Prostate gland (tissue), 2 donors: ENCODE measurements around the genes ARMCX2, BEX1, NXF3, RAB40A, TCEAL1 and TMEM31.

DNA sequence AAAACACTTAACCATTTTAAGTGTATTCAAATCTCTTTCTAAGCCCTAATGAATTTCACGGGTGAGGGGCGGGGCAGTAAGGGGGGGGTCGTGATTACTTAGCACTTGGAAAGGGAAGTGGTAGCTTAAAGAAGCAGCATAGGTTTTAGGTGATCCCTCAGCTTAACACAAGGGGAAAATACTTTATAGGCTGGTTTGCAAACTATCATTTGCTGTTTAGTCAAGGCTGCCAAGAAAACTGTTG lies 8.7 kb downstream of the TNMD start:
- PRO-cap, result no peak
- RAMPAGE, long total RNA, 2 experiments, result no peak in any of the 2 experiments

- PRO-cap, result no peak
- RAMPAGE, long total RNA, 2 experiments, result no peak in any of the 2 experiments
Measured at GRCh38 chrX:100646961-100647478, 3.0 kb downstream of the SRPX2 start.

GRCh38 chrX:100743128-100743698 lies 11.3 kb upstream of the SYTL4 start:
- PRO-cap, result no peak
- RAMPAGE, long total RNA, 2 experiments, result no peak in any of the 2 experiments

GRCh38 chrX:100874420-100874957 lies 330 bp upstream of the NOX1 start:
- PRO-cap, result no peak
- RAMPAGE, long total RNA, 2 experiments, result no peak in any of the 2 experiments

DNA sequence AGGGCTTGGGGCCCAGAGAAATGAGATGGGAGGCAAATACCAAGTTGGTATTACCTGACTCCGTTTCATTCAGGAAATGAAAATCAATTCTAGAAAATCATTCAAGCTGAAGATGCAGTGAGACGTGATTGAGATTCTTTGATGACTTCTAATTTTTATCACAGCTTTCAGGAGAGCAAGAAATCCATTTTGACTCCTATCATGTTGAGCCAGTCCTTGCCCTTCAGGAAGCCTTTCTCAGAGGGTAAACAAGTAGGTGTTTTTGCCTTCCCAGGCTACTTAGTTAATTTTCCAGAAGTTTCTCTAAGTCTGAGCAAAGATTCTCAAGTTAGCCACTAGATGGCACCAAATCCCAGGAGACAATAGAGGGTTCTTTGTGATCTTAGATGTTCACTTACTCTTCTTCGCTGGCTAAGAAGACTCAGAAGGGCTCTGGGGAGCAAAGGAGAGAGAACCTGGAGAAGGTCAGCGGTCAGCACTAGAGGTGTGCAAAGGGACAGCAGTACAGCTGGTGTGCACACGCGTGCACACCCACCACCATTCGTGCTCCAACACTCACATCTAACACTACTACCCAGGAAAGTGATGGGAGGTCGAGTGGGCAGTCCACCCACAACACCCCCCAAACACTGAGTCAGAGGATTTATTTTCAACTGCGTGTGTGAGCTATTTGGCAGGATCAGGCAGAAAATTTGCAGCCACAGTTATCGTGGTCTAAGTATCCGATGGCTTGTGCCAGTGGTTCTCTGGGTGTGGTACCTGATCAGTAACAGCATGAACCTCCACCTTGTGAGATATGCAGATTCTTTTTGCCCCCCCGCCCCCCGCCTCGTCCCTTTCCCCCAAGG lies 7.5 kb downstream of the HNRNPH2 start:
- PRO-cap, result bidirectional peak, plus-strand start at position 424 of the sequence, minus-strand start at position 239 of the sequence
- RAMPAGE, long total RNA, 2 experiments, result no peak in any of the 2 experiments

- PRO-cap, result unidirectional peak, plus-strand start at chrX:101658802
- RAMPAGE, long total RNA, 2 experiments, result no peak in any of the 2 experiments
Measured at GRCh38 chrX:101658262-101659003, 1.2 kb downstream of the ARMCX2 start.

GRCh38 chrX:101659004-101660316 lies at the start of gene ARMCX2:
Gene ARMCX2 (minus strand): TSS chrX:101659850.
- PRO-cap, result unidirectional peak, minus-strand start at chrX:101659850; unidirectional peak, minus-strand start at chrX:101659901
- RAMPAGE, long total RNA, 2 experiments, result start-site peak on the minus strand in 2 of 2 experiments, at chrX:101659848-101659853 at its widest, 84 to 398 reads per replicate

DNA sequence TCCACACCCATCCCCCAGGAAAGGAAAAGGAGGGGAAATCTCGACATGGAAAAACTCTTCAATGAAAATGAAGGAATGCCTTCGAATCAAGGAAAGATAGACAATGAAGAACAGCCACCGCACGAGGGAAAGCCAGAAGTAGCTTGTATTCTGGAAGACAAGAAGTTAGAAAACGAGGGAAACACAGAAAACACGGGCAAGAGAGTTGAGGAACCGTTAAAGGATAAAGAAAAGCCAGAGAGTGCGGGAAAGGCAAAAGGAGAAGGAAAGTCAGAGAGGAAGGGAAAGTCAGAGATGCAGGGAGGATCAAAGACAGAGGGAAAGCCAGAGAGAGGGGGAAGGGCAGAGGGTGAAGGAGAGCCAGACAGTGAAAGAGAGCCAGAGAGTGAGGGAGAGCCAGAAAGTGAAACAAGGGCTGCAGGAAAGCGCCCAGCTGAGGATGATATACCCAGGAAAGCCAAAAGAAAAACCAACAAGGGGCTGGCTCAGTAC lies 1.4 kb downstream of the TCEAL2 start:
- PRO-cap, result no peak
- RAMPAGE, long total RNA, 2 experiments, result no peak in any of the 2 experiments

DNA sequence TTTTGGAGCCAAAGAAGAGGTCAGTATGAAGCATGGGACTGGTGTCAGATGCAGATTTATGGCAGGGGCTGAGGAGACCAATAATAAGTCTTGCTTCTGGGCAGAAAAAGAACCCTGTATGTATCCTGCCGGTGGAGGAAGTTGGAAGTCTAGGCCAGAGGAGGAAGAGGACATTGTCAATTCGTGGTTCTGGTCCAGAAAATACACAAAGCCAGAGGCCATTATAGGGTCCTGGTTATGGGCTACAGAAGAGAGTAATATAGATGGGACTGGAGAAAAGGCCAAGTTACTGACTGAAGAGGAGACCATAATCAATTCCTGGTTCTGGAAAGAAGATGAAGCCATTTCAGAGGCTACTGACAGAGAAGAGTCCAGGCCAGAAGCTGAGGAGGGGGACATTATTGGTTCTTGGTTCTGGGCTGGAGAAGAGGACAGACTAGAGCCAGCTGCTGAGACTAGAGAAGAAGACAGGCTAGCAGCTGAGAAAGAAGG lies 4.6 kb downstream of the GPRASP1 start:
- PRO-cap, result no peak
- RAMPAGE, long total RNA, 2 experiments, result no peak in any of the 2 experiments

GRCh38 chrX:102745585-102746845 lies 25.5 kb downstream of the GPRASP3 start:
- PRO-cap, result no peak
- RAMPAGE, long total RNA, 2 experiments, result no peak in any of the 2 experiments

- PRO-cap, result unidirectional peak, minus-strand start at chrX:103064132; unidirectional peak, minus-strand start at chrX:103064171
- RAMPAGE, long total RNA, 2 experiments, result start-site peak on the minus strand in 2 of 2 experiments, at chrX:103064117-103064194 at its widest, 97 to 3,042 reads per replicate
Measured at GRCh38 chrX:103063451-103064632, at the start of gene BEX1. Gene BEX1 (minus strand): TSS chrX:103064171.

GRCh38 chrX:103092950-103093608 lies at the start of gene NXF3:
Gene NXF3 (minus strand): TSS chrX:103093143.
- PRO-cap, result no peak
- RAMPAGE, long total RNA, 2 experiments, result start-site peak on the minus strand in 1 of 2 experiments, at chrX:103093094-103093141 at its widest, 731 reads per replicate

GRCh38 chrX:103519430-103519871 lies at the start of gene RAB40A:
Gene RAB40A (minus strand): TSS chrX:103519489.
- PRO-cap, result no peak
- RAMPAGE, long total RNA, 2 experiments, result no peak in any of the 2 experiments

- PRO-cap, result bidirectional peak, plus-strand start at chrX:103628701, minus-strand start at chrX:103628655; bidirectional peak, plus-strand start at chrX:103628928, minus-strand start at chrX:103628878
- RAMPAGE, long total RNA, 2 experiments, result no peak in any of the 2 experiments
Measured at GRCh38 chrX:103628342-103629216, at the start of gene TCEAL1. Gene TCEAL1 (plus strand): TSS chrX:103628975.

DNA sequence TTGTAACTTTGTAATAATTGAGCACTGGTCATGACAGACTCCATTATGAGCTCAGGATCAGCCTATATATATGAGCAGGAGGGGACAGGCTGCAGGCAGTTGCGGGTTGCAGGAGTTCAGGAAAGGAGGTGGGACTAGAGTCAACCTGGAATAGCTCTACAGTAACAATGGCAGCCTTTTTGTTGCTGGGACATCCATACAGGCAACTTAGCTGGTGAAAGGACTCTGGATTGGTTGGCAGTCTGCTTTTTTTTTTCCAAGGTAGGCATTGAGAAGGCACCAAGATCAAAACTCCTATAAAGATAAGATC lies at the start of gene TMEM31:
TMEM31 (plus strand) TSS at position 94 of the 310 bp plus-strand sequence.
- PRO-cap, result no peak
- RAMPAGE, long total RNA, 2 experiments, result no peak in any of the 2 experiments

GRCh38 chrX:103919372-103919882 lies 43.0 kb upstream of the TMSB15B start:
- PRO-cap, result unidirectional peak, minus-strand start at chrX:103919552
- RAMPAGE, long total RNA, 2 experiments, result no peak in any of the 2 experiments

- PRO-cap, result no peak
- RAMPAGE, long total RNA, 2 experiments, result no peak in any of the 2 experiments
Measured at GRCh38 chrX:104113139-104113848, 971 bp downstream of the ZCCHC18 start.

DNA sequence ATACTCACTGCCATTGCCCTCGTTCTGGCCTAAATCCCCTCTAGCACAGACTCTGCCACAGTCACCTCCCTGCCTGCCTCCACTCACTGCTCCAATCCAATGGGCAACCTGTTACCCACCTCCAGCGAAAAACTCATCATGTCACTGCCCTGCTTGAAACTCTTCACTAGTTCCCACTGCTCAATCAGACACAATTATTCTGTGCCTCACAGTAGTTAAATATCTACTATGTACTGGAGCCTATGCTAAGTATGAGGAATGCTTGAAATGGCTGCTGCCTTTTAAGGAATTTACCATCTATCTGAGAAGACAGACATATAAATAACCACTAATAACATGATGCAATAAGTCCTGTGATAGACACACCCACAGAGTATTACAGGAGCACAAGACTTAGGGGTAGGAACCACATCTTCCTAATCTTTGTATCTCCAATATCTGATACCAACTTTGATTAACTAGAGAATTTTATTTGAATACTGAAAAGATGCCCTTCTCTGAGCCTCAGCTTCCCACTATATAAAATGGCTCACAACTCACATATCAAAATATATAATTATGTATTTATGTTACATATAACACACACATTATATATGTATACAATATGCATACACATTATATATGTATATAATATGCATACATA lies 21.1 kb downstream of the SLC25A53 start:
- PRO-cap, result unidirectional peak, plus-strand start at position 381 of the sequence
- RAMPAGE, long total RNA, 2 experiments, result no peak in any of the 2 experiments

DNA sequence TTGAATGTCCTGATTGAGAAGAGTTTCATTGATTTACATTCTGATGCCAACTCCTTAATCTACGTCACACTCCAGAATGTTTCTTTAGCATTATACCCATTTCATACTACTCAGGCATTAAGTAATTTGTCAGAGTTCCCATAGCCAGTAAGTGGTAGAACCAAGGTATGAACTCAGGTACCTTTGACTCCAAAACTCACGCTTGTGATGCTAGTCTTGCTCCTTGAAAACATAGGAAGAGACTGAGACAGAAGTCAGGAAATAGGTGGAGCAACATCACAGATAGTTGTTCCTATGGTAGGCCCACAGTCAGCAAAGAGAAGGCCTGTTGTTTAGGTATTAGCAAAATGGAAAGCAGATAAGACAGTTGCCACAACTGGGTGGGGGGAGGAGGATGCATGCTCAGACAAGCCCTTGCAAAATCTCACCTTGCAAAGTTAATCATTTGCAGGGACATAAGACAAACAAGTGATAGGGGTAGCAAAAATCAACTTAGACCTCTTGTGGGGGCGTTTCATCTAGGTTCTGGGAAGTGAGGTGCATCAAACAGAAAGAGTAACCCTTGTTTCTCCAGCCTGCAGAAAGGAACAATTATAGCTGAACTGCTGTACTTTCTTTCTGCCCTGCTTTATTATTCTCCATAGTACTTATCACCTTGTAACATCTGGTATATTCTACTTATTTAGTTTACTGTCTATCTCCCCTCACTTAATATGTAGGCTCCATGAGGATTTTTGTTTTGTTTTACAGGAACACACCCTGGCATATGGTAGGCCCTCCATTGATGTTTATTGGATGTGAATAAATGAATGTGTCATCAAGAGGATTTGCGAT lies 30.7 kb downstream of the SERPINA7 start:
- PRO-cap, result no peak
- RAMPAGE, long total RNA, 2 experiments, result no peak in any of the 2 experiments

DNA sequence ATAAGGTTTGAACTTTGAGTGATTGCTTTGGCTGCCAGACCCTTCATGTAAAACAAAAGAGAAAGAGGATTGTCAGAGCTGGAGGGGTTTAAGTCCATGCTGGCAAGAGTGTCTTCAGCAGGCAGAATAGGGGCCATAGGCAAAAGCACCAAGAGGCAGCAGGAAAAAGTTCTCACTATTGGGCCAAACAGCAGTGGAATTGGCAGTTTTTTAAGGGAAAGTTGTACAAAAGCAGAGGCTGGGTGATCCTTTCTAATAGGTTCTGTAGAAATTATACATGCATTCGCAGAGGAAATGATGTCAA lies 305 bp upstream of the SERPINA7 start:
- PRO-cap, result no peak
- RAMPAGE, long total RNA, 2 experiments, result no peak in any of the 2 experiments